ENCODE measurements around a stretch of chr17.

GRCh38 chr17:83010178-83010659 lies 41.4 kb downstream of the B3GNTL1 start:
- PRO-cap: no peak

DNA sequence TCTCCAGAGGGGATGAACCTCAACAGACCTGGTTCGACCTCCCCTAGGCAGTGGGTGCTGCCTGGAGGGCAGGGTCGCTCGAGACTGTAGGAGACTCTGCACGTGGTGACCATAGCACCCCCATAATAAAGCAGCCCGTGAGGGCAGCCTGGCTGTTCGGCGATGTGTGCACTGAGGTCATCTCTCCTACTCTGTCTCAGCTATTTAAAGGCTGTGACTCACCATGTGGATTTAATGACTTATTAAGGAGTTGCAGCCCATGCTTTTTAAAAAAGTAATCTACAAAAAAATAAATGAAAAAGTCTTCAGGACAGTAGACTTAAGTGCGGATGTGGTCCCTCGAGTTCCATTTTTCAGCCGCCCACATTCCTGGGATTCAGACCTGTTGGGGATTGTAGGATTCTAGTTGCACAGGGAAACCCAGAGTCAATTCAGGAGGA lies 4.5 kb upstream of the B3GNTL1 start:
- PRO-cap: no peak

DNA sequence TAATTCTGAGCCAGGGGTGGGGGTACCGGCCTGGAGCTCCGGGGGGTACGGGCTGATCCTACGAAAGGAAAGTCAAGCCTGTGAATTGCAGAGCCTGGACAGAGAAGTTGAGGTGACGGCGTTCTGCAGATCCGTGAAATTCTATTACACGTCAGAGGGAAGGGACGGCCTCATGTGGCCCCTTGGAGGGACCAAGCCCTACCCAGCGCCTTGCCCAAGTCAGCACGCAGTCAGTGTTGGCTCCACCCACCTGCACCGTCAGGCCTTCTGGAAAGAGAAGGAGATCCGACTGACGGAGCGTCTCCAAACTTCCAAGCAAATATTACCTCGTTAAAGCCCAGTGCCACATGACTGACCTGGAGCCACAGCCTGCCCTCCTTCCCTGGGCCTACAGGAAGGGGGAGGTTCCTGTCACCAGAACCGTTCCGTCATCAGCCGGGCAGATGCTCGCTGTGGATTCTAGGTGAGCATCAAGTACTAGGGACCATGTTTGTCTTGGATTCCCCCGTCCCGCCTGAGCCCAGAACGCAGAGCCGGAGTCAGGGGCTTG lies 5.0 kb upstream of the B3GNTL1 start:
- PRO-cap: no peak

DNA sequence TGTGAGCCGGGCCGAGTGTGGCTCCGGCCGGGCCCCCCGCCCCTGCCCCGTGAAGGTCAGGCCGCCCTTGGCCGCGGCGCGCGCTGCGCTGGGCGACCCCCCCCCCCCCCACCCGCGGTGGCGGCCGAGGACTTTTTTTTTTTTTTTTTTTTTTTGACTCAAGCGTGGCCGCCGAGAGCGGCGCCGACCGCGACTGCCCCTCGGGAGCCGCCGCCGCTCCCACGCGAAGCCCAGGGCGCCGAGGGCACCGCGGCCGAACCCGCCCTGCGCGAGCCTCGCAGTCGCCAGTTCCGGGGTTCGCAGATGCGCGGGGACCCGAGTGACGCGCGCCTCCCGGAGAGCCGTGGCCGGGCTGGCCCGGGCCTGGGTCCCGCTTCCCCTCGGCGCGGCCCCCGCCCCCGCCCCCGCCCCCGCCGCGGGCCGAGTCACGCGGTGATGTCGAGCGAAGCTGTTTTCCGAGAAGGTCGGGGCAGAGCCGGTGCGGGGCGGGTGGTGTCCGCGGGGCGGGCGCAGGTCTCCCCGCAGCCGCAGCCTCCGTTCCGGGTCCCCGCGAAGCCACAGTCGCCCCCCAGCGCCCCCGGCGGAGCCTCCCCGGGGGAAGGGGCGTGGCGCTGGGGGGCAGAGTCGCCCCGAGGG lies 1.2 kb downstream of the METRNL start:
- PRO-cap: bidirectional peak, plus-strand start at position 451 of the sequence, minus-strand start at position 350 of the sequence; bidirectional peak, plus-strand start outside the sequence, minus-strand start at position 559 of the sequence

- PRO-cap: no peak
These were observed 113.0 kb downstream of the METRNL start for GRCh38 chr17:83192251-83192872.